ENCODE data around the gene MAOB.

DNA sequence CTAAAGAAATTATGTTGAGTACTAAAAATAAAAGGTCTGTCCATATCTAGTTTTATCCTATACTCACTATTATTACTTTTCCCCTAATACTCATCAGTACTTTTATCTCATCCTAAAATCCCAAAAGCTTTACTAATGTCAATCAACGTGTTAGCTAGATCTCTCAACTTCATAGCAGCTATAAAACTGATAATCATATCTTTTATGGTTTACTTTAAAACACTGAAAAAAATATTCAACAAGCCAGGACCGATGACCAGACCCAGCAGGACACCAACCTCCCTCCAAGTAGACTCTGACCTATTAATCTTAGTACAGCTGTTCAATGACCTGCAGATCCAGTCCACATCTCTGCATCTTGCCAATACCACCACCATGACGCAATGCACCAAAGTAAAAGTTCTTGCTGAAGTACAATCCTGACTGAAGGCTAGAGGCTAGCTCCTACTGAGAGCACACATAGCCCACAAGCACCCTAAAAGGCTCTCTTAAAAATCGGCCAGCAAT is 7.8 kb downstream of the MED14 start:
- PRO-cap, 2 experiments, result no peak in any of the 2 experiments

GRCh38 chrX:41024640-41025076 is 60.6 kb upstream of the USP9X start:
- PRO-cap, 2 experiments, result no peak in any of the 2 experiments

GRCh38 chrX:41029328-41029776 is 55.9 kb upstream of the USP9X start:
- PRO-cap, 2 experiments, result peak in 2 of 2 experiments; most common plus-strand start chrX:41029568 (in 2); most common minus-strand start chrX:41029414 (in 2)

DNA sequence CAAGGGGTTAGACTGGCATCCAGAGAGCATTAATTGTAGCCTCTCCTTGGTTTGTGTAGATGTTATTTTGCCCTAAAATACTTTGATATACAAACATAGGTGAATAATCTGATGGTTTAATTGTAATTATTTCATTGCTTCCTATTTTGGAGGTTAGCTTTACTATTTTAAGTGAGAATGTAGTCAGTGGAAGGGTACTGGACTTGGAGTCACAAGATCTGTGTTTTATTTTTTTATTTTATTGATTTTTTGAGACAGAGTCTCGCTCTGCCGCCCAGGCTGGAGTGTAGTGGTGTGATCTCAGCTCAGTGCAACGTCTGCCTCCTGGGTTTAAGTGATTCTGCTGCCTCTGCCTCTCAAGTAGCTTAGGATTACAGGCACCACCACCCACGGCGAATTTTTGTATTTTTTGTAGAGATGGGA is 11.0 kb downstream of the USP9X start:
- PRO-cap, 2 experiments, result no peak in any of the 2 experiments

DNA sequence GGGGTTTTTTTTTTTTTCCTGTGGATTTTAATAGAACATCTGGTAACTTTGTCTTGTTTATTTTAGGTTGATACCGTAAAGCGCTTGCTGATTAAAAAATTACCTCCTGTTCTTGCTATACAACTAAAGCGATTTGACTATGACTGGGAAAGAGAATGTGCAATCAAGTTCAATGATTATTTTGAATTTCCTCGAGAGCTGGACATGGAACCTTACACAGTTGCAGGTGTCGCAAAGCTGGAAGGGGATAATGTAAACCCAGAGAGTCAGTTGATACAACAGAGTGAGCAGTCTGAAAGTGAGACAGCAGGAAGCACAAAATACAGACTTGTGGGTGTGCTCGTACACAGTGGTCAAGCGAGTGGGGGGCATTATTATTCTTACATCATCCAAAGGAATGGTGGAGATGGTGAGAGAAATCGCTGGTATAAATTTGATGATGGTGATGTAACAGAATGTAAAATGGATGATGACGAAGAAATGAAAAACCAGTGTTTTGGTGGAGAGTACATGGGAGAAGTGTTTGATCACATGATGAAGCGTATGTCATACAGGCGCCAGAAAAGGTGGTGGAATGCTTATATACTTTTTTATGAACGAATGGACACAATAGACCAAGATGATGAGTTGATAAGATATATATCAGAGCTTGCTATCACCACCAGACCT is 118.0 kb upstream of the DDX3X start:
- PRO-cap, 2 experiments, result no peak in any of the 2 experiments

DNA sequence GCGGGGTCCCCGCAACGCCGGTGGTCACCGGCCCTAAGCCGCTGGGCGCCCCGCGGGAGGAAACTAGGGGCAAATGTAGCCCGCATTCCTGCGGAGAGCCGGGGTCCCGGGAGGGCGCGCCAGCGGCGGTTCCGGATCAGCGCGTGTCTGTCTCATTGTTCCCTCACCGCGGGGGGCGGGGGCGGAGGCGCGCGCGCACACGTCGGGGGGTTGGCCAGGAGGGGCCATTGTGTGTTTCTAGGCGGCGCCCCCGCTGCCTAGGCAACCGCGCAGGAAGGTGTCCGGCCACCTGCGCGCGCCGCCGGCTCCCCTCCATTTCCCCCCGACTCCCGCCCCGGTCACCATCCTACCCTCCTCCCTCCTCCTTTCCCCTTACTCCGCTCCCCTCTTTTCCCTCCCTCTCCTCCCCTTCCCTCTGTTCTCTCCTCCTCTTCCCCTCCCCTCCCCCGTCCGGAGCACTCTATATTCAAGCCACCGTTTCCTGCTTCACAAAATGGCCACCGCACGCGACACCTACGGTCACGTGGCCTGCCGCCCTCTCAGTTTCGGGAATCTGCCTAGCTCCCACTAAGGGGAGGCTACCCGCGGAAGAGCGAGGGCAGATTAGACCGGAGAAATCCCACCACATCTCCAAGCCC is 809 bp upstream of the DDX3X start:
- PRO-cap, 2 experiments, result peak in 2 of 2 experiments; most common plus-strand start position 264 of the sequence (in 2); most common minus-strand start position 149 of the sequence (in 2)

- PRO-cap, 2 experiments, result peak in 2 of 2 experiments; most common plus-strand start chrX:41334614 (in 2); most common minus-strand start chrX:41334504 (in 2)
Measured at GRCh38 chrX:41334401-41335439, 758 bp downstream of the DDX3X start.

- PRO-cap, 2 experiments, result no peak in any of the 2 experiments
Measured at GRCh38 chrX:41336682-41336934, 2.6 kb downstream of the DDX3X start.

- PRO-cap, 2 experiments, result peak in 2 of 2 experiments; most common minus-strand start chrX:41561155 (in 2)
Measured at GRCh38 chrX:41560923-41561449, 113.8 kb downstream of the NYX start.

DNA sequence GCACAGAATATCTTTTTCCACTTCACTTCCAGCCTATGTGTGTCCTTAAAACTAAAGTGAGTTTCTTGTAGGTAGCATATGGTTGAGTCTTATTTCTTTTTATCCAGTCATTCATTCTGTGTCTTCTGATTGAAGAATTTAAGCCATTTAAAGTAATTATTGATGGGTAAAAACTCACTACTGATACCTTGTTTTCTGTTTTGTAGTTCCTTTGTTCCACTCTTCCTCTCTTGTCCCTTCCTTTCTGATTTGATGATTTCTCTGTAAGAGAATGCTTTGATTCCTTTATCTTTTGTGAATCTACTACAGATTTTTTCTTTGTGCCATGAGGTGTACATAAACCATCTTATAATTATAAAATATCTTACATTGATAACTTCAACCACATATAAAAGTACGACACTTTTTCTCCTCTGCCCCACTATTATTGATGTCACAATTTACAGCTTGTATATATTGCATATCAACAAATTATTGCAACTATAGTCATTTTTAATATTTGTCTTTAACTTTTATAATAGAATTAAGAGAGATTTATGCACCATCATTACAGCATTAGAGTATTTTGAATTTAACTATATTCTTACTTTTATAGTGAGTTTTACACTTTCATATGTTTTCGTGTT is 24.0 kb downstream of the CASK start:
- PRO-cap, 2 experiments, result no peak in any of the 2 experiments

DNA sequence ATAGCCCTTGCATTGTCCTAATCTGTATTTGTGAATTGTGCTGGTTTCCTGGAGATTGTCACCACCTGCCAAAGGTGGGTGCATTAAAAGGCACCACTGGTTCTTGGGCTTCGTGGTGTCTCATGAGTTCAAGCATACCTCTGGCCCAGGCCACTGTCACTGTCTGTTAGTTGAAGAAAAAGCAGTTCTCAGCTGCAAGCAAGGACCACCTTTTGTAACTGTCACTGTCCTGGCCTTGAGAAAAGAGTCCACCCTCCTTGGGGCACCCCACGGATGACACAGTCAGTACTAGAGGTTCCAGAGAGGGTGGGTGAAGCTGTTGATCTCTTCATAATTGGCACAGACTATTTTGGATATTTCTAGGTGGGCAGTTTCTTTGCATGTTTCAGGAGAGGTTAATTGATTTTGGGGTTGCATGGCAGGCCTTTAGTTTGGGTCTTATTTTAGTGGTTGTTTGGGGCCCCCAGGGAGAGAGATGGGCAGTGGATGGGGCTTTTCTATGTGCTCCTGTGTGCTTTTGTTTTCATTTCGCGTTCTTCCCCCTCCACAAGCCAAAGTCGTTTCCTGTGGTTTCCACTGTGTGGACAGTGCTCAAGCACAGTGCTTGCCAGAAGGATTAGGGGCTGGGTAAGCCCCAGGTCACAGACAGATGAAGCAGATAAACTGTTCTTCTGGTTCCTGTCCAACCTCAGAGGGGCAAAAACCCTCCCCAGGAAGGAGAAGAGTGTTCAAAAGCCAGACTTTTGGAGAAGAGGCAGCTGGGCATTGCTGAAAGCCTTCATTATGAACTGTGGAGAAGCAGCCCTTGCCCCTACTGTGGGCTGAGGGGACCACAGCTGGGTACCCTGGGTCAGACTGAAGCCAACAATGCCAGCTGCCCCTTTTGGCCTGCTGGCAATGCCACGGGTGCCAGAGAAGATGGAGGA is 156.3 kb upstream of the PPP1R2C start:
- PRO-cap, 2 experiments, result no peak in any of the 2 experiments

GRCh38 chrX:43279229-43279942 is 376.7 kb upstream of the MAOA start:
- PRO-cap, 2 experiments, result no peak in any of the 2 experiments

DNA sequence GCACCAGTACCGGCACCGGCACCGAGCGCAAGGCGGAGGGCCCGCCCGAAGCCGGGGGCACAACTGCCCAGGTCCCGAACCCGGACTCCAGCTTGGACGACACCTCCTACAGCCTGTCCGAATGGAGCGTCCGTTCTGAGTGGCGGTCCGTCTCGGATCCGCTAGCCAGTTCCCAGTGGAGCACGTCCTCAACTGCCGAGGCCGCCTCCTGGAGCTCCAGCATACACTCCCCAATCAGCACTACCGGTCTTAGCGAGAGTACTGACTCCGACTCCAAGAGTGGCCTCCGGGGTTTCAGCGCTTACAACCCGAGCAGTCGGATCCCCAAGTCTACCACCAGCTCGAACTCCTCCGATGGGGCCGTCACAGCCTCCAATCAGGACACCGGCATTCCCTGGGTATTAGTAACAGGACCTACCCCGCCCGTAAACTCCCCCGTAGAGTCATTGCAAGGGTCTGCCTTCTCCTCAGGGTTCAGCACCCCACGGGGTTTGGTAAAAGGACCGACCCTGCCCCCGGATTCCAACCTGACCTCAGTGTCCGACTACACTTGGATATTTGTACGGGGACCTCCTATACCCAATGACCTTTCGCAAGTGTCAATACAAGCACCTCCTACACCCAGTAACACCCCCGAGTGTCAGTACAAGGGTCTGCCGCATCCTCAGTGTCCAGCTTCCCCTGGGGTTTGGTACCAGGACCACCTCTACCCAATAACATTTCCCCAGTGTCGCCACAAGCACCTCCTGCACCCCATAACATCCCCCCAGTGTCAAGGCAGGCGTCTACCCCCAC is 719 bp upstream of the MAOA start:
- PRO-cap, 2 experiments, result no peak in any of the 2 experiments

DNA sequence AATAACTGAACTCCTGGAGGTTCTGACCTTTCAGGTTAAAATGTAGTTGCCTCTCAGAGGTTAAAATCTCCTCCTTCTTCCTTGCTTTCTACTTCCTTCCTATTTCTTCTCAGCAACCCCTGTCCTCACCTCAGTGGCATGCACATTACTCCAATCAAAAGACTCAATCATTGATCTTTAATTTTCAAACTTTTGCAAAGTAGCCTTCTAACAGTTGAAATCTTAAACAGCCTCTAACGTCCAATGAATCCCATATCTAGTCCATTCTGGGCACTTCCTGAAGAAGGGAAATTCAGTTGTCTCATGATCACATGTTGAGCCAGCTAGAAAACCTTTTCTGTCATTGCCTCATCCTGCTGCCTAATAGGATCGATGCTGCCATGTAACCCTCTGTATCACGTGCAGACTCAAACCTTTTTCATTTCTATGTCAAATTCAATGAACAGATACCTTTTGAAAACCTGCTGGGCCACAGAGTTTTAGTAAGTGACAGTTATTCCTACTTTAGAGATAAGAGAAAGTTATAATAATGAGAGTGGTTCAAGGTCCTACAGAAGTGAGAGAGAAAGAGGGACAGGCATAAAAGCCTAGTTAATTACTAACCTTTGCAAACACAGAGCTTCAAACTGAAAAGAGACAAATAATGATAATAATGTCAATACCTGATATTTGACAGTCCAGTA is 45.9 kb downstream of the MAOA start:
- PRO-cap, 2 experiments, result peak in 2 of 2 experiments; most common plus-strand start position 366 of the sequence (in 2); most common minus-strand start position 258 of the sequence (in 1)

GRCh38 chrX:43743156-43744101 is 87.3 kb downstream of the MAOA start:
- PRO-cap, 2 experiments, result no peak in any of the 2 experiments

GRCh38 chrX:43878658-43879642 is 3.3 kb downstream of the MAOB start:
- PRO-cap, 2 experiments, result no peak in any of the 2 experiments

DNA sequence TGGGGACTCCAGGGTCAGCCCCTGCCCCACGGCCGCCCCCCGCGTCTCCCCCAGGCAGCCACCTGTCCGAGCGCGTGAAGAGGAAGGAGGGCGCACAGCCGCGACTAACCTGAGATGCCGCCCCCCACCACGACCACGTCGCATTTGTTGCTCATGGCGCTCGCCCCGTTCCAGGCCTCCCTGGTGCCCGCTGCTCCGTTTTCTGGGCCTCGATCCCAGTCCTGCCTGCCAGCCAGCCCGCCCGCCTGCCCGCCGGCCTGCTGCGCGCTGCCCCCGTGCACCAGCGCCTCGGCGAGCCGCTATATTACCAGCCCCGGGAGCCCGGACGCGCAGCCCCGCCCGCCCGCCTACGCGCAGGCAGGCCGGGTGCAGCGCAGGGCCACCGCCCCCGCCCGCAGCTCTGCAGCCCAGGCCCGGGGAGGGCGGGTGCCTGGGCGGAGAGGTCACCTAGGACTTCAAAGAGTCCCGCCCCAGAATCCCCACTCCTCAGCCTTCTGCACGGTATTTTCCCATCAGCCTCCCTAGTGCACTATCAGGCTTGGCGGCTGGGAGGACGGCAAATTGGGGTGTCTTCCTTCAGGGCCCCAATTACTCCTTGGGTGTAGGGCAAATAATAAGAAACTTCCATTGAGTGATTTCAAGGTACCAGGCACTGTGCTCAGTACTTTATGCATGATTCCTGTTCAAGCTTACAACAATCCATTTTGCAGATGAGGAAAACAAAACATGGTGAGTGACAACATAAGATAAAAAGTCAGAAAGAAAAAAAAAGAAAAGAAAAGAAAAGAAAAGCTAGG is at the start of gene MAOB:
Gene MAOB, minus strand, starts transcription at position 306 of the 797 bp plus-strand sequence.
- PRO-cap, 2 experiments, result peak in 1 of 2 experiments; most common plus-strand start position 529 of the sequence (in 1); most common minus-strand start position 402 of the sequence (in 1)

DNA sequence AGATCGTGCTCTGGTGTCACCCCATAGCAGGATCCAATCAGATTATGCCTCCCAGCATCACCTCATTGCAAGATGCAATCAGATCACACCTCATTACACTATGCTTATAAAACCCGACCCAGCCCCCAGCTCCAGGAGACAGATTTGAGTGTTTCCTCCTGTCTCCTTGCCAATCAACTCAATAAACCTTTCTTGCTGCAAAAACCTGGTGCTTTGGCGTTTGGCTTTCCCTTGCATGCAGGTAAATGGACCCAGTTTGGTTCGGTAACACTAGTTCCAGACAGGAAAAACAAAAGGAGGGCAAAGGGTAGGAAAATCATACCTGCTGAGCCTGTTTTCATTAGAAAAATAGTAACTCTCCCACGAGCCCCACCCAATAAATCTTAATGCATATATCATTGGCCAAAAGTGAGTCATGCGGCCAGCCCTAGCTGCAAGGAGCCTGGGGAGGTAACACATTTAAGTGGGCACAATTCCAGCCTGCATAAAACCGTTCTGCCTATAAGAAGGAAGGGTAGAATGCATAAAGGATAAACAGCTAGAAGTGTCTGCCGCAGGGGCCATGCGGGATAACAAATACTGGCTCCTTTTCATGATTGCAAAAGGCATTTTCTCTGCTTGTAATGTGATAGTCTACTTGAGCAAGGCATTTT is 37.3 kb downstream of the EFHC2 start:
- PRO-cap, 2 experiments, result no peak in any of the 2 experiments

DNA sequence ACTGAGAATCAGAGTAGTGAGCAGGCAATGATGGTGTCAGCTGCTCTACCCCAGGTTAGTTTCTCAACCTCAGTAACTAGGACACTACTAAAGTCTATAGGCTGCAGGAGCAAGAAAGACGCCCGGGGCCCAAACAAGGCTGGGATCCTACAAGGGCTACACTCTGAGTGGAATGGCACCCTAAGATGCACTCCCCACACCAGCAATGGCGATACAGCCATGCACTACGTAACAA is 23.5 kb upstream of the EFHC2 start:
- PRO-cap, 2 experiments, result no peak in any of the 2 experiments

DNA sequence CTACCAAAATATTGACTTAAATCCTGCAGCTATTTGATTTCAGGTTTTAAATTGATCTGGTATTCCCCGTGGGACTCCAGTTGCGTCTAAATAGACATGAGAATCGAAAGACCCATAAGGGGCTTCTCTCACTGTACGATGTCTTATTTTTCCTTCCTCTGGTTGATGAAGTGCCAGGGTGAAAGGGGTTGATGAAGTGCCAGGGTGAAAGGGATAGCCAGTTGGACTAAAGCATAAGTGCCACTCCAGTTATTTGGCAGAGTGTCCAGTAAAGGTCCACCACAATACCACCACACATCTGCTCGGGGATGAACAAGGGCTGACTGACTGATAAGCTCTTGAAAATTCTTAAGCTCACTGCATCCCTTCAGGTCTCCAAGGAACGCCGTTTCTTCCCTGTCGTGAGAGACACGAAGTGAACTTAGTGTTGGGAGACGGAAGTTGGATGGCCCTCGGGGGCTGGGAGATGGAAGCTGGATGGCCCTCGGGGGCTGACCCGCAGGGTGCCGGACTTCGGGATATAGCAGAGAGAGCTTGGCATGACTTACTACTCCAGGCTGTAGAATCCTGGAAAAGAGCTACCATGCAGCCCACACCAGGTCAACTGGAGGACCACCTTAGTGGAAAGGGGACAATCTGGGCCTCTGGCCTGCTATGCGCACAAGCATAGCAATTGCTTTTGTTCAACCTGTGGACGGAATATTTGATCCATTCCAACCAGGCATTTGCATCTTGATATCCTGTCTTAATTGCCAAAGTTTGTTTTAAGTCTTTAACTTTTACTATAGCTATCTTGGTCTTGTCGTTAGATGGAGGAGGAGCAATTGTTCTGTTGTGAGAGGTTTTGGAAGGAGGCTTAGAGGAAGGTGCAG is 127.5 kb downstream of the KDM6A start:
- PRO-cap, 2 experiments, result no peak in any of the 2 experiments